HGPS cell (cell line): ENCODE measurements around a stretch of chr17.

DNA sequence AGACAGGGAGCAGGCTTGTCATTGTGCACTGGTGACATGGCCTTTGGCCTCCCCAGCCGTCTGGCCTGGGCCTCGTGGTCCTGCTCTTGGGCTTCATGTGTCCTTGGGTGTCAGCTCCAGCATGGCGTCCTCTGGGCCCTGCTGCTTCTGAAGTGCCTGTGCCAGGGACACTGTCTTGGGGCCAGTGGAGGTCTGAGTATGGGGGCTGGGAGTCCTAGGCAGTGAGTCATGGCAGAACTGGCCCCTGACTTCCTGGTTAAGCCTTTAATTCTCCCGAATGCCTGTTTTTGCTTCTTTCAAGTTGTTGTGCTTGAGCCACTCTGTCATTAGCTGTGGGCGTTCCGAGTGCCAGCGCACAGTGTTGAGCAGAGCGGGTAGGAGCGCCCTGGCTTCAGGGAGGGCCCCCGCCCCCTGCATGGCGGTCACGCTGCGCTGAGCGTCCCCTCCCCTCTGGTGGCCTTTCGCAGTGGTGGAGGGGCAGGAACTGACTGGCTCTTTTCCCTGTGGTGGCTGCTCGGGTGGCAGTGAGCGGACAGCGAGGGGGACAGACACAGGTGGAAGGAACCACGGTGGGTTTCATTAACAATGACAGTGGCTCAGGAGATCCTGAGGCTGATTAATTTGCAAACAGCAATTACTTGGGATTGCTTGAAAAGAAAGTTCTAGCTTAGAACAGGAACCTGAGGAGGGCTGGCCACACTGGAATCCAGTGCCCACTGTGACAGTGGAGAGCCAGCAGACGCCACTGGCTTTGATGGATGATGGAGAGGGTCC is 20.2 kb upstream of the ZNF750 start:
- RRBS = no CpG with 5 or more reads among the region's 20 CpGs

- RRBS = 100% methylated on average over 5 of the region's 34 CpGs
These were observed 73.6 kb upstream of the ZNF750 start for GRCh38 chr17:82913340-82913910.

GRCh38 chr17:82923503-82924046 is 83.8 kb upstream of the ZNF750 start:
- RRBS = 90% methylated on average over 3 of the region's 19 CpGs

GRCh38 chr17:82946828-82947308 is 104.7 kb downstream of the B3GNTL1 start:
- RRBS = no CpG with 5 or more reads among the region's 7 CpGs

DNA sequence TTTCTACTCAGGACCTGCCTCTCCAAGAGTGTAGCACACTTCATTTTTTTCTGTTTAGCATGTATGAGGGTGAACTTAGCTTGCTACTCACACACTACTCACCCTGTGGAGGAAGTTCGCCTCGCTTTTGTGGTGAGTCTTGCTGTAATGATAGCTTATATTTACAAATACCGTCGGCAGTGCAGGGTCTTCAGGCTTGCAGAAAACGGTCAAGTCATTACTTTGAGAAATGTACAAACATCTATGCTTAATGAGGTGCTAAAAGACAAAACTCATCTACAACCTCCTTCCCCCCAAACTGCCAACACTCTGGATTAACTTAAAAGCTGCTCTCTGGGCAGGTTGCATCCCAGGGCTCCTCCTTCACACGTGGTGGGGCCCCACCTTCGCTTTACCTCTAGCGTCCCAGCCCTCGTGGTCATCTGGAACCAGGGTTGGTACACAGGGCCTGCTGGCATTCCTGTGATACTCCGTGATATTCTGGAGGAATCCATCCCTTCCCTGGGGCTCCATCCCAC is 4.7 kb downstream of the METRNL start:
- RRBS = no CpG with 5 or more reads among the region's 10 CpGs

GRCh38 chr17:83084543-83085508 is 5.4 kb downstream of the METRNL start:
- RRBS = 82% methylated on average over 25 of the region's 57 CpGs

DNA sequence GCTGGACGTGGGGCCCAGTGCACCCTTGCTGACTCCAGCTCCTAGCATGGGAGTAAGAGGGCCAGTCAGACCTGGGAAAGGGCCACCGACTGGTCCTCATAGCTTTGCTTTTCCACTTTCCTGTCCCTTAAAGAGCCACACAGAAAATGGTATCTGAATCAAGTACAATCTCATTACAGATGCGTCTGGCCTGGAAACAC is 69.4 kb downstream of the METRNL start:
- RRBS = no CpG with 5 or more reads among the region's 3 CpGs

DNA sequence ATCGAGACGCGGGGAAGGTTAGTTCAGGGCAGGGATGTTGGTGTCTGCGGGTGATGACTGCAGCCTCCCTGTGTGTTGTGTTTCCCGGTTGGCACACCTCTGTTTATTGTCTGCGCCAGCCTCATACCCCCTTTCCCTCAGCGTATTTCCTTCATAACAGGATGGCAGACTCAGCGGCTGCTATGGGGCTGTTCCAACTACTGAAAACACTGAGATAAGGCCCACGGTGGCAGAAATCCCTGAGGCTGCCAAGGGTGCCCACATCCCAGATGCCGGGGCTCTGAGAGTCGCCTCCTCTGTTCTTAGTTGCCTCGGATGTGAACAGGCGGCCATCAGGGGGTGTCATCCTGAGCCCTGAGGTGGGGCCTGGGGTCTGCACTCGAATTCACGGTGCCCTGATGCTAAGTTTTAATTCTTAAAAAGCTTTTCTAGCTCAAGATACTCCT is 104.8 kb downstream of the METRNL start:
- RRBS = no CpG with 5 or more reads among the region's 15 CpGs

DNA sequence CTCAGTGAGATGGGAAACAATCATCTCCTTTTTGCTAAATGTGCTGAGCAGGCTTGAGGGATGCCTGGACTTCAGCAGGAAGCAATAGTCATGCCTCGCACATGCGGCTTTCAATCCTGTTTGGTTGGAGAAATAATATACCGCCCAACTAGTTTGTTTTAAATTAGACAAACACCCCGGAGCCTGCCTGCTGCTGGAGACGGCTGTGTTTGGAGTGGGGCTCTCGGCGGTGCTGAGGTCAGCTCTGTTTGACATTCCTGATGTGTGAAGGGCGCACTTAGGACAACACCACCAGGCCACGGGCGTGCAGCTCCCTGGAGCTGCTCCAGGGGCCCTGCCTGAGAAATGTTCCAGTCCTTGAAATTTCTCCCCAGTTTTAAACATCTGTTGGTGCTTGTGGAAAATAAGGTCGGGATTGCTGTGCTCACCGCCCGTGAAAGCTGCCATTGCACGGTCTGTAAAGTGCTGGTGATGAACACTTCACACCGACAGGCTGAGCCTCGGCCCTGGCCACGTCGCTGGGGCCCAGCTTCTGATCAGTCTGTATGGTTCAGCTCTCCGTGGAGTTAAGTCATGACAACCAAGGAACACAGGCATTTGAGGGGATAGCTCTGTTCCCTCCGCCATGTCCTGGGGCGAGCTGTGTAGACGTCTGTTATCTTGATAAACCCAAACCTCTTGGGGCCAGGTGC is 110.4 kb downstream of the METRNL start:
- RRBS = no CpG with 5 or more reads among the region's 22 CpGs

GRCh38 chr17:83194984-83195403 is 115.6 kb downstream of the METRNL start:
- RRBS = no CpG with 5 or more reads among the region's 11 CpGs

DNA sequence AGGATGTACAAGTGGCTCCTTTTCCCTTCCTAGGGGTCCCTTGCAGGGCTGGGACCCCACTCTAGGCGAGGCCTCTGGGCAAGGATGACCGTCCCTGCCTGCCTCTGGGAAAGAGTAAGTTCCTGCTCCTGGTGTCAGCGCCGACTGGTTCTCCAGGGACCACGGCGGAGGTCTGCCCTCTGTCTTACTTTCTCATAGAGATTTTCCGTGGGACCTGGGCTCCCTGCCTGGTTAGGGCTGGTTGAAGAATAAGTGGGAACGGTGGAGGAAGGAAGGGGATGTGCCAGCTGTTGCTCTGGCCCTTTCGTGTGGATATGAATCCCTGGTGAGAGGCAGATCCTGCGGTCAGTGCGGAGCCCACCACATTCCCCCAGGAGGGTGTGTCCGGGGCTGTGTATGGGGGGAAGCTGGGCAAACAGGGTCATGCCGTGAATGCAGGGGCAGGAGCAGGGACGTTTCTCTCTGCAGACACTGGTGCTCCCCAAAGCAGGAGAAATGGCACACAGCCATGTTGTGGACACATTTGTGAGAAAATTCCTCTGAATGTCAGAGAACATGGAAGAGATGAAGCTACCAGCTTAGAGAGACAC is 124.4 kb downstream of the METRNL start:
- RRBS = no CpG with 5 or more reads among the region's 14 CpGs